ENCODE measurements around the genes STXBP5L, PARP14 and SLC49A4.

DNA sequence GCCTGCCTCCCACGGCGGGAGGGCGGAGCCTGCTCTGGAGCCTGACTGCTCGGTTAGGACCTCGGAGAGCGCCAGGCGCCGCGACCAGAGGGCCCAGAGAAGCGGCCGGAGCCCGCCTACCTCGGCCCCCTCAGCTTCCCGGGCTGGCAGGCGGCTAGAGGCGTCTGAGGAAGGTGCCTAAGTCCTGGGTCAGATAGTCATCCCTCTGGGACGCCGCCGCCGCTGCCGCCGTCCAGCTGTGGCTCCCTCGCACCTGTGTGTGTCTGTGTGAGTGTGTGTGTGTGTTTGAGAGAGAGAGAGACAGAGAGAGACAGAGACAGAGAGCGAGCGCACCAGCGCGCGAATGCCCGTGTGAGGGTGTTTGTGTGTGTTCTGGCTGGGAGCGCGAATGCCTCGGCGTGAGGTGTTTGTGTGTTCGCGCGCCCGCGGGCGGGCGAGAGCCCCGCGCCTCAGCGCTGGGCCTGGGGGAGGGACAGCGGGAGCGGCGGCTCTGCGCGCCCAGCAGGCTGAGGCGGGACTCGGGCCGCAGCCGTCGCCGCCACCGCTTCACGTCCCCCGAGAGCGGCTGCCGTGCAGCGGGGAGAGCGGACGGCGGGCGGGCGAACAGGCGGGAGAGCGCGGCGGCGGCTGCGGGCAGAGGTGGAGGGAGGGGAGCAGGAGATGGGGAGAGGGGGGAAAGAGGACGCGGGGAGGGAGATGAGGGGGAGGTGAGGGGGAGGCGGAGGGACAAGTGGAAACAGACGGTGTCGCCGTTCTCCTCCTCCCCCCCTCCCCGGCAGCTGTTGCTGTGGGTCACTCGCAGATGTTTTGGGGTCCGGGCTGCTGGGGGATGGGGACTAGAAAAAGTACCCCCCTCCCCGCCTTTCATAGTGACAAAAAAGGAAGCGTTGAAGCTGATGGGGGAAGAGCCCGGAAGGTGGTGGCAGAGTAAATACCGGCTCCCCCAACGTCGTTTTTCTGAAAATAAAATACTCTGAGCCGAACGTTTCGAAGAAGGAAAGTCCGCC lies at the start of gene STXBP5L:
Gene STXBP5L, plus strand, starts transcription at position 44 of the 1,007 bp plus-strand sequence.
- PRO-cap, 2 experiments = no peak in any of the 2 experiments

DNA sequence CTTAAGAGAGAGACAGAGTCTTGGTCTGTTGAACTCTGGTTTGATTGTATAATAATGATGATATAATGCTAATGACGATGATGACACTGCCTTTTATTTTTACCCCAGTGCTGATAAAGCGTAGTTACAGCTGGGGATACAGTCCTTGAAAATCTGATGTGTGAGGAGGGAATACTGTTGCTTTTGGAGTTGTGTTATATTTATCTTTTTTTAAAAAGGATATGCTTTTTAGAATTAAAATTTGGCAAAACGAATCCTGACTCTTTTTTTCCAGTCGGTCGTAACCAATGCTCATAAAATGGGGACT lies 1.1 kb downstream of the STXBP5L start:
- PRO-cap, 2 experiments = no peak in any of the 2 experiments

- PRO-cap, 2 experiments = no peak in any of the 2 experiments
Observed at GRCh38 chr3:121693813-121694621, 33.3 kb upstream of the HCLS1 start.

GRCh38 chr3:121695954-121696701 lies 35.4 kb upstream of the HCLS1 start:
- PRO-cap, 2 experiments = peak in 1 of 2 experiments; most common minus-strand start chr3:121696428 (in 1)

DNA sequence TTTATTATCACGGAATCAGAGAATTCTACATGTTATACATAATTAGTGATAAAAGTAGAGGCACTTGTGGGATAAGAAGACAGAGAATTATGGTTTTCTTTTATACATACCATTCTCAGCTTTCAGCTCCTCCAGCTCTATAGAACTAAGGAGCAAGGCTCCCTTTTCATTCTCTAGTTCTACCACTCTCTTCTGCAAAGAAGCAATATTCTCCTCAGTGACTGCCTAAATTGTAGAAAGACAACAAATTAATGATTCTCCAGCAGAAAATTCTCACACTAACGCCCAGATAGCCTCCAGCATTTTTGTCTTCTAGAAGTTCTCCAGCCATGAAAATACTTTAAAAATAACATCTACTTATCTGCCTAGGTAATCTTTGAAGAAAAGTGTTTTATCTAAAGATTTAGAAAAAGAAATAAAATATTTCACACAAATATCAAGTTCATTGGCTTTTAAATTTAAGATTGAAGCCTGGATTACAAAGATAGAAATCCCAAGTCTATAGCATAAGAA lies 41.7 kb upstream of the HCLS1 start:
- PRO-cap, 2 experiments = no peak in any of the 2 experiments

GRCh38 chr3:121806536-121807536 lies 28.0 kb downstream of the IQCB1 start:
- PRO-cap, 2 experiments = no peak in any of the 2 experiments

DNA sequence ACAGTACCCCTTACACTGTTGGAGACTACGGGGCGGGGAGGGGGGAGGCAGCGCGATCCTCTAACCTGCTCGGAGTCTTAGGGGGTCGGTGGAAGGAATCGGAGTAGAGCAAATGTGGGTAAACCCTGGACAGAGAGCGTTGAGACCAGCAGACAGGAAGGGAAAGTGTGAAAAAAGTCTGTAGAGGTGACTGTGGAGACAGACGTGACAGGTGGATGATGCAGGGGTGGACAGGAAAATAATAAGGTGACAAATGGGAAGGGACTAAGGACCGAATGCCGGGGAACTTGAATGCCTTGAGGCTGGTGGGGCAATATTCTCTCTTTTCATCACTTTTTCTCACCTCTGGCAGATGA lies 444 bp downstream of the EAF2 start:
- PRO-cap, 2 experiments = no peak in any of the 2 experiments

- PRO-cap, 2 experiments = peak in 2 of 2 experiments; most common plus-strand start chr3:122514192 (in 1); most common minus-strand start chr3:122514064 (in 1)
Observed at GRCh38 chr3:122513842-122514308, 864 bp downstream of the KPNA1 start.

DNA sequence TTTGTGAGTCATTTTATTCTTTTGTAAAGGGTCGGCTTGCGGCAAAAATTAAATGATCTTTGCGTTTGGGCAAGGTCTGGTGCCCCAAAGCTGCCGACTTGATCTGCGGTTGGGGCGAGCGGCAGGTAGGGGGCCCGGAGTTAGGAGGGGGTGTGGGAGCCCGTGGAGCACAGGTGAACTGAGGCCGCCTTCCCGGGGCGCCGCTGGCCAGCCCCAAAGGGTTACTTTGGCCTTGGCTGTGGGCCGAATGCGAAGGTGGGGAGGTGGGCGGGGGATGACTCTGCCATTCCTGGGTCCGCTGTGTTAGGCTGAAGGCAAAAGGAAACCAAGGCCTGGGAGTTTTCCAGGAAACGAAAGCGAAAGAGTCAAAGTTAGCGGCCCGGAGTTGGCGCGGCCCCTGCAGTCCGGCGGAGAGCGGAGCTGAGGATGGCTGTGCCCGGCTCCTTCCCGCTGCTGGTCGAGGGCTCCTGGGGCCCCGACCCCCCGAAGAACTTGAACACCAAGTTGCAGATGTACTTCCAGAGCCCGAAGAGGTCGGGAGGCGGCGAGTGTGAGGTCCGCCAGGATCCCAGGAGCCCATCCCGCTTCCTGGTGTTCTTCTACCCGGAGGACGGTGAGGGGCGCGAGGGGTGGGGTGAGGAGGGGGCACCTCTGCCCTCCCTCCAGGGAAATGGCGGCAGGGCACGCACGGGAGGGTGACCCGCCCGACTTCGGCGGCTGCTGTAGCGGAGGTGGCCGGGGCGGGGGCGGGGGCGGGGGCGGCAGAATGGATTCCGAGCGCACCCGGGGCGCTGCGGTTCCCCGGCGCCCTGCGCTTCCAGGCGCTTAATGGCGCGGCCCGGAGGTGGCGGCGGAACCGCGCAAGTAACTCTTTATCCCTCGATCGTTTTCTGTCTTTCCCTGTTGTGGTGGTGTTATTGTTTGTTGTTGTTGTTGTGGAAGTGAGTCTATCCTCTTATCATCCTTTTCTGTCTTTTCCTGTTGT lies at the start of gene PARP14:
Gene PARP14, plus strand, starts transcription at position 382 of the 985 bp plus-strand sequence.
- PRO-cap, 2 experiments = peak in 2 of 2 experiments; most common plus-strand start position 402 of the sequence (in 2); most common minus-strand start position 277 of the sequence (in 1)

- PRO-cap, 2 experiments = no peak in any of the 2 experiments
Observed at GRCh38 chr3:122714334-122714782, 33.7 kb downstream of the PARP14 start.

DNA sequence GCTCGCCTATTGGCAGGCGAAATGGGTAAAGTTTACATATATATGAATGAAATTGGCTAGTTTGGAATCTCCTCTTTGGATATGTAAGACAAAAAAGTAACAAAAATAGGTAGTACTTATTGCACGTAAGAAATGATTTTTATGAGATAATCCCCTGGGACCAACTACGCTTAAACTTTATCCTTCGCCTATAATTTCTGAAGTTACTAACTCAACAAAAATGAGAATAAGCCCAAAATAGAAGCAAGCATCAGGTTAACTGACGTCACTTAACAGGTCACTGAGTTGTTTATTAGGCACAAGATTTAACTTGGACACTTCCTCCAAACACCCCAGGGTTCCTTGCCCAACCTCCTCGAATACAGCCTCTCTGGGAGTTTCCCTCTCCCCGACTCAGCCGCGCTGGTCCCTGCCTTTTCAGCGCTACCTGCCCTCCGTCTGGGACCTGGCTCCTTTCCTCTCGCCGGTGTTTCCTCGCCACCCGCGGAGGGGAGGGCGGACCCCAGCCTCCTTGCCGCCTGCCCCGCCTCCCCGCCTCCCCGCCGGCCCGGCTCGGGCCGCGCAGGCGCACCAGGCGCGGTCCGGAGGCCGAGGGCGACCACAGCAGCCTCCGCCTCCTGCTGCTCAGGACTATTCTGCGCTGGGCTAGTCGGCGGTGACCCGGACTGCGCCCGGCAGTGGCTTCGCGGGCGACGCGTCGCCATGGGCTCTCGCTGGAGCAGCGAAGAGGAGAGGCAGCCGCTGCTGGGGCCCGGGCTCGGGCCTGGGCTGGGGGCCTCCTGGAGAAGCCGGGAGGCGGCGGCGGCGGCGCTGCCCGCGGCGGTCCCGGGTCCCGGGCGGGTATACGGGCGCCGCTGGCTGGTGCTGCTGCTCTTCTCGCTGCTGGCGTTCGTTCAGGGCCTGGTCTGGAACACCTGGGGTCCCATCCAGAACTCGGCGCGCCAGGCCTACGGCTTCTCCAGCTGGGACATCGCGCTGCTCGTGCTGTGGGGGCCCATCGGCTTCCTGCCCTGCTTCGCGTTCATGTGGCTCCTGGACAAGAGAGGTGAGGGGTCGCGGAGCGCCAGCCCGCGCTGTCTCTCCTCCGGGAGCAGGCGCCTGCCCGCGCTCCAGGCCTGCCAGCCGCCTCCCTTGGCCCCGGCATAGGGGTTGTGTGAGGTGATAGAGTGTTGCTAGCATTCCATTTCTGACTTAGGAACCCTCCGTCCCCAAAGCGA lies at the start of gene SLC49A4:
Gene SLC49A4, plus strand, starts transcription at position 579 of the 1,217 bp plus-strand sequence.
- PRO-cap, 2 experiments = peak in 2 of 2 experiments; most common plus-strand start position 335 of the sequence (in 1); most common minus-strand start position 440 of the sequence (in 2)

- PRO-cap, 2 experiments = no peak in any of the 2 experiments
Observed at GRCh38 chr3:122956626-122957217, 70.8 kb downstream of the SEMA5B start.

DNA sequence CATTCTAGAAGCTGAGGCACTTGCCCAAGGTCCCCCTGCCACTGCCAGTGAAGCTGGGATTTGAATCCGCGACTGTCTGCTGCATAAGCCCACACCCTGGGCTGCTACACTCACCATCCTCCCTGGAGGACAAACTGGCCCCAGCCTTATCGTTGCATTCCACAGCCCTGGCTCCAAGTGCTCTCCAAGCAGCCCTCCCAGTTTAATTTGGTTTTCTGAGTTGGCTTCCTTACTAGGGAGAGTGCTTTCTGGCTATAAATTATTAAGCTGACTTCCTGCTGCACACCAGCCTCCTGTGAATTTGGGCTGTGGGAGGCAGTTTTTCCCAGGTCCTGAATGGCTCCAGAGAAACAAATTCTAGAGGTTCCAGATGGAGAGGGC lies 69.9 kb downstream of the SEMA5B start:
- PRO-cap, 2 experiments = no peak in any of the 2 experiments

GRCh38 chr3:123084046-123084529 lies 17.3 kb downstream of the PDIA5 start:
- PRO-cap, 2 experiments = no peak in any of the 2 experiments

- PRO-cap, 2 experiments = no peak in any of the 2 experiments
Observed at GRCh38 chr3:123605707-123606349, 21.0 kb upstream of the HACD2 start.

- PRO-cap, 2 experiments = no peak in any of the 2 experiments
Observed at GRCh38 chr3:123660174-123660552, 75.3 kb upstream of the HACD2 start.

DNA sequence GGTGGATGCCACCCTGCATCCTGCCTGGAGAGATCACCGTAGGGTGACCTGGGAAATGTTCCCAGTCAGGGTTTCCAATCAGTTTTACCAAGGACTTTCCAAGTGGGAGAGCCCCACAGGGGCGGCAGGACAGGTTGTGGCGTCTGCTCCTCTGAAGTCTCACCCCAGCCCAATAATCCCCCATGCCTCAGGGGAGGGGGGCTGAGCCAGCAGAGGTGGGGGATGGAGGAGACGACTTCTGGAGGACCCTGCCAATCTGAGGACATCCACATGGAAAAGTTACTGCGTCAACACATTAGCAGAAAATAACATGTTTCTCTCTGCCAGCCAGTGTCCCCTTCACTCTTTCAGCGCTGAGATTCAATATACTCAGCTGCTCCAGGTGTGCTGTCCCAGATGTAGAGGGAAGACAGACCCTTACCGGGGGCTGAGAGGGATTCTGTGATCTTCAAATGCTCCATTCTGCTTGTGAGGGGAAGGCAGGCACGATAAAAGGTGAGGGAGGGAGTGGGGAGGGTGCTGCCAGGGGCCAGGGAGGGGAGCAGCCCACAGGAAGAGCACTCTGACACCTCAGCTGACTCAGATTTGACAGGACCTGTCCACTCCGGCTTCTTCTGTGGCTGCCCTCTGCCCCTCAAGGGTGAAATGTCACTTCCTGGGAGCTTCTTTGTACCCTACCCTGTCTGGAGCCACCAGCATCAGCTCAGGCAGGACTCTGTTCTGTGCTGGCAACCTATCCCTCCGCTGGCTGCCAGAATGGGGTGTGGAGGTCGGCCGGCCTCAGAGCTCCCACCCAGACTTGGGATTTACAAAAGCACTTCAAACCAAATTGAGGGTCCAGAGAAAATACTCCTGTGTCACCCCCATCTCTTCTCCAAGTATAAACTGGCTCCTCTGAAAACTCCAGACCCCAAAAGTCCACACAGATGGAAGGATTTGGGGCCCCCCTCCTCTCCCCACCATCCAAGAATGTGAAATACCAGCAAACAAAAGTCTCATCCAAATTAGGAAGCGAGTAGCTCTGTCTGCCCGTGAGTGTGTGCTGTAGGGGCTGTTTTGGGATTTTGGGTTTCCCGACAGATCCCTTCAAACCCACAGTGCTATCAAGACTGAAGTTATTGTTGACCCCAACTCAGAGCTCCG lies 113.9 kb upstream of the HACD2 start:
- PRO-cap, 2 experiments = no peak in any of the 2 experiments

DNA sequence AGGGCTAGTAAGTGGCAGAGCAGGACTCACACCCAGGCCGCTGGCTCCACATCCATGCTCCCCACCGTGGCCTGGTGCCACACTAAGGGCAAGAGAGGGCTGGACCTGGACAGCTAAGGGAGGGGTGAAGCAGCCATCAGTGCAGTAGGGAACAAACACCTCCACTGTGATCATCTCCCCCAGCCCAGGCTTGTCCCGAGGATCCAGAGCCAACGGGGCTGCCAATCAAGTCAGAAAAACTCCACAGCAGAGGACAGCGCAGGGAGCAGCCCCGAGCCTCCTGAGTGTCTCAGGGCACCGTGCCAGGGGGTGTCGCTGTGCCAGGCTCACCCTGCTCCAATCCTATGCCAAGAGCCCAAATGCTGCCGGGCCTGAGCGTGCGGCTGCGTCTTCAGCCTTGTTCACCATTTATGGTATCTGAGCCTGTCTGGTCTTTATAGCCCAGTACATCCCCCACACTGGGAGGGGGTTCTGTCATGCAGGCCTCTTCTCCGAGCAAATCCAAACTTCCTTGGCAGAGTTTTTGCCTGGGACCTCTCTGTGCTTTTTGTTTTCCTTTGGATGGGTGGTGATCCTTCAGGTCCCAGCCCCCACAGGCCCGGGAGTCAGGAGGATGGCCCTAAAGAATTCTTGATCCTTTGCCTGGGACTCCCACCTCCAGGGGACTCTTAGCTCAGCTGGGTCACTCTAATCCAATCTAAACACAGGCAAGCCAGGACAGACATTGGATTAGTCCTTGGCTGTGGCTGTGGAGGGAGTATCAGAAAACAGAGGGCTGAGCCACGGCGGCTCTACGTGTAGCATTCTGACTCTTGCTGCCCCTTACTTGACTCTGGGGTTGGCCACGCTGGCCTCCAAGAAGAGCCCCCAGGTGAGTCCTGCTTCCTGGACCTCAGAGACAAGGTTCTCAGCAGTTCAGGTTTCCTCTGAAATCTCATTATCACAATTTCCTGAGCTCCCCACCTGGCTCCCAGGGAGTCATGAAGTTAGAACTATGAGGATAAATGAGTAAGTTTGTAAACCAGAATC lies 135.1 kb upstream of the HACD2 start:
- PRO-cap, 2 experiments = no peak in any of the 2 experiments

DNA sequence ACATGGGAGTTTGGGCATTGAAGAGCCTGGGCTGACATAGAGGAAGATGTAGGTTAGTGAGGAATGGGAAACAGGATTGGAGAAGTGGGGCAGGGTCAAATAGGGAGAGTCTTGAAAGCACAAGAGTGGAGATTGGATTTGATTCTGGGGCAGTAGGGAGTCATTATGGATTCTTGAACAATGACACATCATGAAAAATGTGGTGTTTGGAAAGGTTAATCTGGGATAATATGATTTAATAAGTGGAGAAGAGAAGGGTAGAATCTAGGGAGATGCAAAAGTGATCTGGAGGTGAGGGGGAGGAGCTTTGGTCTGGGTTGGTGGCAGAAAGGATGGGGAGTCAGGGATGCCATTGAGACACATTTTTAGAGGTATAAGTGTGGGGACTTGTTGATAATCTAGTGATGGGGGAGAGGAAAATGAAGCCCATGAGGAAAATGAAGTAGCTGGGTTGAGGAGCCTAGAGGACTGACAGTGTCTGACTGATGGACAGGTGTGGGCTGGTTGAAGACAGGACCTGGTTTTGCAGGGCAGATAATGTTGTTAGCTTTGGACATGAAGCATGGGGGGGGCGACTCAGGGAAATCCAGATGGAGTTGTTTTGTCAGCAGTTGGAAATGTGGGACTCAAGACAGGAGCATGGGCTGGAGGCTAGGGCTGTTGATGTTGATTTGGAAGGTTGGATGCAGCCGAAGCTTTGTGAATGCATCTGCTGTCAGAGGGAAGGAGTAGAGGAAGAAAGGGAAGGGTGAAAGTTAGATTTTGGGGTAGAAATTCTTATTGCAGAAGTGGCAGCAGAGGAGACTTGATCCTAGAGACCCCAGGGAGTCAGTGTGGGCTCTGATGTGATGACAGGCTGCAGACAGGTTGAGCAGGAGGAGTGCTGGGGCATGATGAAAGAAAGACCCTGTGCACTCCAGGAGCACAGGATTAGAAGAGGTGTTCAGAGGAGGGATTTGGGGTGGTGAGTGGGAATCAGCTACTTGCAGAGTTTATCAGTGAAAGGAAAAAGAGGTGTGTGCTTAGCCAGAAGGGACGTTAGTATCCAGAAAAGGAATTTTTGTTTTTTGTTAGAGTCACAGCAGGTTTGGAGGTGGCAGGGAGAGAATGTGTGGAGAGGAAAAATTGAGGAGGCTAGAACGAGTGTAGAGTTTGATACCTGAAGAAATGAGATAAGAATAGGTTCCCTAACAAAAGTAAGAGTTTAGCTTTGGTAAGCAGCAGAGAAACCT lies 4.6 kb downstream of the KALRN start:
- PRO-cap, 2 experiments = no peak in any of the 2 experiments

DNA sequence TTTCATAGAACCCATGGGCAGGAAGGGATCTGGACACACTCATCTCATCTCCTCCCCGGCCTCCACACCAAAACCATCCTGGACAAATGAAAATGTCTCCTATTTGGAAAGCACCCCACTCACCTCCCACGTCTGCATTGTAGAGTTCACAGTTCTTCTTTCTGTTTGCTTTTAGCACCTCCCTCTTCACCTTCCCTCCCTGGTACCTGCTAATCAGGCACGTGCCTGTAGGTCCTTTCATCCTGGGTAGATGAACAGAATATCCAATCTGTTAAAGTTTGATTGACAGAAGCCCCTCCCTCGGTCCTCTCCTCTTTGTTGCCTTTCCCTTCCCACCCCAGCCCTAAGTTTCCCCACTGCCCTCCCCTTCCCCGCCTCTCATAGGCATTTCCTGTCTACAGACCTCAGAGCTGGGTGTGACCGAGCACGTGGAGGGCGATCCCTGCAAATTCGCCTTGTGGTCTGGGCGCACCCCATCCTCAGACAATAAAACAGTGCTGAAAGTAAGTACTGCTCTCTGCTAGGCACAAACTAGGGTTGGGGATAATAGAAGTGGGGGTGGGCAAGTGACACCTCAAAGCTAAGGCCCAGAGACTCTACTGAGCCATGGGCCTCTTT lies 239.2 kb upstream of the UMPS start:
- PRO-cap, 2 experiments = no peak in any of the 2 experiments

Measured in psoas muscle (tissue), 2 donors.